Uterus (tissue), 7 donors: ENCODE data around the genes NUDT13, MSS51, USP54 and CHCHD1.

DNA sequence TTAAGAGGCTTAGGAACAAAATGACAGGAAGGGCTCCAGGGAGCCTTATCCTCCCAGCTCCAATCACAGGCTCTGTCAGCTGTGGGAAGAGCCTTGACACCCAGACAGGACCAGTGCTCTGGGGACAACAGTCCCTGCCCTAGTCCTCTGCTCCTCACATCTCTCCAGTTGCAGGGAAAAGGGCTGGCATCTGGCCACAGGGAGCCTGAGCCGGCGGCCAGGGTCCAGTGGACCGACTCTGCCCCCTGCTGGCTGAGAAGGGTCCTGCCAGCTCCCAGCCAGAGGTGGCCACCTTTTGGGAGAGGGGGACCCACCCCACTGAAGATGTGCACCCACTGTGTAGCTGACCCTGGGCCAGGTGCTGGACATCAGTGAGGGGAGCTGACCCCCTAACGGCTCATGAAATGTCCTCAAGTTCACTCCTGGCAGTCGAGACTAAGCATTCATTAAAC, 17.6 kb downstream of the DNAJB12 start:
- PRO-cap, 4 experiments: peak in 1 of 4 experiments; most common minus-strand start position 170 of the sequence (in 1)
- RAMPAGE, long total RNA, 2 experiments: no peak in any of the 2 experiments
- RRBS: no CpG with 5 or more reads among the region's 5 CpGs

DNA sequence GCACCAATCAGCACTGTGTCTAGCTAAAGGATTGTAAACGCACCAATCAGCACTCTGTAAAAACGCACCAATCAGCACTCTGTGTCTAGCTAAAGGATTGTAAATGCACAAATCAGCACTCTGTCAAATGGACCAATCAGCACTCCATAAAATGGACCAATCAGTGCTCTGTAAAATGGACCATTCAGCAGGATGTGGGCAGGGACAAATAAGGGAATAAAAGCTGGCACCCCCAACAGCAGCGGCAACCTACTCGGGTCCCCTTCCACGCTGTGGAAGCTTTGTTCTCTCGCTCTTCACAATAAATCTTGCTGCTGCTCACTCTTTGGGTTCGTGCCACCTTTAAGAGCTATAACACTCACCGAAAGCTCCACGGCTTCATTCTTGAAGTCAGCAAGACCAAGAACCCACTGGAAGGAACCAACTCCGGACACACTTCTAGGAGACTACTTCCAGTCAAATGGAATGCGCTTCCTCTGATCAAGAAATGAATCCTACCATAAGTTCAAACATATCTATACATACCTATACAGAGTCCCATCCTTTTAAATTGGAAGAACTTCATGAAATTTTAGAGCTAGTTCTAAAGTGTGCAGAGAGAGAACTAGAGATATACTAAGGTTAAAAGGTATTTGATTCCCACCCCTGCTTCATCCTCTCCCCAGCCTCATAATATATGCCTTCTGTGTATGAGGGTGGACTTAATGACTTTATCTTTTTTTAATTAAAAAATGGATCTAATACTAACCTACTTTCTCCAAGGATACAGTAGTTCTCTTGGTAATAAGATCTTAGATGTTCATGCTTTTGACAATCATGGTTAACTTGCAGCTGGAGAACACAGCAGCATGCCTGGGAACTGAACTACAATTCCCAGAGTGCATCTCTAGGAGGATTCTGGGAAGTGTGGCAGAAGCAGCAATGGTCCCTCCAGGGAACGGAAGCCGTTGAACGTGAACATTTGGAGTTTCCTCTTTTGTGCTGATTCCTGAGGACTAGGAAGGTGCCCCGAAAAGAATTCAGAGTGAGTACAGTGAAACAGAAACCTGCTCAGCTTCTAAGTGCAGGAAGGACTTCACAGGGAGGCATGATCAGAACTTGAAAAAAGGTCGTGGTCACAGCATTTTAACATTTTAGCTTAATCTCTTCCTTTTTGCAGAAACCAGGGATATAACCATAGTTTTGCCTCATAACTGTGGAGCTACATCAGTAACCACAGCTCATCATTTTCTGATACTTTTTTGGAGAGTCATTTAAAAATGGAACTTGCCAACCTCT, at the start of gene NUDT13:
TSS of gene NUDT13 (plus strand) at position 912 of the 1,278 bp plus-strand sequence.
- PRO-cap, 4 experiments: peak in 4 of 4 experiments; most common plus-strand start position 912 of the sequence (in 2)
- RAMPAGE, long total RNA, 2 experiments: start-site peak on the plus strand in 1 of 2 experiments, centred at position 944 of the sequence, 56 reads per replicate
- RRBS: no CpG with 5 or more reads among the region's 16 CpGs

GRCh38 chr10:73113660-73113861, 3.3 kb downstream of the NUDT13 start:
- PRO-cap, 4 experiments: no peak in any of the 4 experiments
- RAMPAGE, long total RNA, 2 experiments: no peak in any of the 2 experiments
- RRBS: no CpG with 5 or more reads among the region's 1 CpG

- PRO-cap, 4 experiments: no peak in any of the 4 experiments
- RAMPAGE, long total RNA, 2 experiments: no peak in any of the 2 experiments
- RRBS: no CpG with 5 or more reads among the region's 12 CpGs
Measured at GRCh38 chr10:73244804-73245644, 2.0 kb downstream of the DNAJC9 start.

DNA sequence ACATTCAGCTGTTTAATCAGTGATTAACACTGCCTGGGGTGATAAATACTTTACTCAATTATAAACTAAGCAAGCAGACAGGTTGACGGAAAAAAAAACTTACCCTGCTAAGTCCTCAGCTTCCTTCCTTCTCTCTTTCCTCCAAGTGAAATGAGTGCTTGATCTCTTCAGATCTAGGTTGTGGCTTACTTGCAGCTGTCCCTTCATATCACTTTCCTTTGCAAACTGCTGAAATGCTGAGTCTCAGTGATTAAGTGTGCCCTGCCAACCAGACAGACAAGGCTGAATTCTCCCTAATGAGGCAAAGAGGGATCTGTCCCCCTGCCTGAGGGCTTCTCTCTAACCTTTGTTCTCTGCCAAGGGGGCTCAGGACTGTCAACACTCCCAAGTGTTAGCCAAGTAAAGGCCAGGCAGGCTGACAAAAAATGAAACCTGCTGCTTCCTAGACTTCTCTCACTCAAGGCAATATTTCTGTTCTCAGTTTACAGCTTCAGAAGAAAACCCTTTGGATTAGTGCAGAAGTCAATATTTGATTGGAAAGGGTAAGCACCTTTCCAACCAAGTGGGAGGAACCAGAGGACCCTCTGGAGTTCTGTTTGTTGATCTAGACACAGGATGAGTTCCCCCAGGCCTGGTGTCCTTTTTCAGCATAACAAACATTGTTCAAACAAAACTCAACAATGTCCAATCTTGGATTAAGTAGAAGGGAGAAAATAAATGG, at the start of gene MSS51:
TSS of gene MSS51 (minus strand) at position 152 of the 721 bp plus-strand sequence.
- PRO-cap, 4 experiments: no peak in any of the 4 experiments
- RAMPAGE, long total RNA, 2 experiments: no peak in any of the 2 experiments
- RRBS: no CpG with 5 or more reads among the region's 1 CpG

DNA sequence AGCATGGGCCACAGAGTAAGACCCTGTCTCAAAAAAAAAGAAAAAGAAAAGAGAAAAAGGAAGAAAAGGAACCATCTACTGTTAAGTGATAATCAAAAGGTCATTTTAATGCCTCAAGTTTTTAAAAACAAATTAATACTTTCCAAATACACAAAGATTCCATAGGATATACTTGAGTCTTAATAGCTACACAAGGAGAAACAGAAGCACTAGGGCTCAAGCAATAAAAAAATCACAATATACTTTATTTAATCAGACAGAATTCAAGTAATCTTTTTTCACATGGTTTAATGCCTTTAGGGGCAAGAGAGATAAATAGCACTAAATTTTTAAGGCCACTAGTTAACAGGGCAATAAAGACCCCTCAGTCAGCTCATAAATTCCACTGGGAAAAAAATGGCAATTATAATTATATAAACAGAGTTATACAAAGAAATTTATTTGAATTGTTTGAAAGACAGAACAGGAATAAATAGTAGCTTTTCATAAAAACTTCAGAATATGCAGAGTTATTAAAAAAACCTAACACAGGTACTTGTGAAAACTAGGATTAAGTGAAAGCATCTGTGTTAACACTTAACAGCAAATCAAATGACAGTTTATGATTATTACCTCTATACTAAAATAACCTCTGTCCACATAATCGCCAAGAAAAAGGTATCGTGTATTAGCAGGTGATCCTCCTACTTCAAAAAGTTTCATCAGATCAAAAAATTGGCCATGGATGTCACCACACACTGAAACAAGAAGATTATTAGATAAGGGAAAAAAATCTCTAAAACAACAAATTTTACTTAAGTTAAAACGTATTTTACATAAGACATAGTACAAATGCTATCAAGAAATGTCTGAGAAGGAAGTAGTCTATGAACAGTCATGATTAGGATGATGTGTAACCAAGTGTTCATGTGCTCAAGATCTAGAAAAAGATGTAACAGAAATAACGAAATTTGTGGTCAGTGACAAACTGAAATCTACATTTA, 17.6 kb downstream of the PPP3CB start:
- PRO-cap, 4 experiments: no peak in any of the 4 experiments
- RAMPAGE, long total RNA, 2 experiments: no peak in any of the 2 experiments
- RRBS: no CpG with 5 or more reads among the region's 4 CpGs

DNA sequence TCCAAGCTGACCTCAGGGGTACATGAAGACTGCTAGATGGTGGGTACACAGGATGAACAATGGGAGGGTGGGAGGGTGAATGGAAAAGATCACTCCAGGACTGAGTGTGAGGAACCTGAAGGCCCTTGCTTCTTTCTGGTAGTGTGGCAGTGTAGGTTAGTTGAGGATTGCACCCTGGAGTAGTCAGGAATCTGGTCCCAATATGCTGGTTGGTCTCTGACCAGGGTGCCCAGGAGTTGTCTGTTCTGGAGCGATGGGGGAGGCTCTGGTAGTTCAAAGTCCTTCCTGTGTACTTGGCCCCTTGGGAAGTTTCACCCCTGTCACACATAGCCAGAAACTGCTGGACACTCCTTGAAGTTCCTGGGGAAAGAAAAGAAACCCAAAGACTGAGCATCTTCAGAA, 3.0 kb upstream of the PPP3CB start:
- PRO-cap, 4 experiments: no peak in any of the 4 experiments
- RAMPAGE, long total RNA, 2 experiments: no peak in any of the 2 experiments
- RRBS: no CpG with 5 or more reads among the region's 1 CpG

DNA sequence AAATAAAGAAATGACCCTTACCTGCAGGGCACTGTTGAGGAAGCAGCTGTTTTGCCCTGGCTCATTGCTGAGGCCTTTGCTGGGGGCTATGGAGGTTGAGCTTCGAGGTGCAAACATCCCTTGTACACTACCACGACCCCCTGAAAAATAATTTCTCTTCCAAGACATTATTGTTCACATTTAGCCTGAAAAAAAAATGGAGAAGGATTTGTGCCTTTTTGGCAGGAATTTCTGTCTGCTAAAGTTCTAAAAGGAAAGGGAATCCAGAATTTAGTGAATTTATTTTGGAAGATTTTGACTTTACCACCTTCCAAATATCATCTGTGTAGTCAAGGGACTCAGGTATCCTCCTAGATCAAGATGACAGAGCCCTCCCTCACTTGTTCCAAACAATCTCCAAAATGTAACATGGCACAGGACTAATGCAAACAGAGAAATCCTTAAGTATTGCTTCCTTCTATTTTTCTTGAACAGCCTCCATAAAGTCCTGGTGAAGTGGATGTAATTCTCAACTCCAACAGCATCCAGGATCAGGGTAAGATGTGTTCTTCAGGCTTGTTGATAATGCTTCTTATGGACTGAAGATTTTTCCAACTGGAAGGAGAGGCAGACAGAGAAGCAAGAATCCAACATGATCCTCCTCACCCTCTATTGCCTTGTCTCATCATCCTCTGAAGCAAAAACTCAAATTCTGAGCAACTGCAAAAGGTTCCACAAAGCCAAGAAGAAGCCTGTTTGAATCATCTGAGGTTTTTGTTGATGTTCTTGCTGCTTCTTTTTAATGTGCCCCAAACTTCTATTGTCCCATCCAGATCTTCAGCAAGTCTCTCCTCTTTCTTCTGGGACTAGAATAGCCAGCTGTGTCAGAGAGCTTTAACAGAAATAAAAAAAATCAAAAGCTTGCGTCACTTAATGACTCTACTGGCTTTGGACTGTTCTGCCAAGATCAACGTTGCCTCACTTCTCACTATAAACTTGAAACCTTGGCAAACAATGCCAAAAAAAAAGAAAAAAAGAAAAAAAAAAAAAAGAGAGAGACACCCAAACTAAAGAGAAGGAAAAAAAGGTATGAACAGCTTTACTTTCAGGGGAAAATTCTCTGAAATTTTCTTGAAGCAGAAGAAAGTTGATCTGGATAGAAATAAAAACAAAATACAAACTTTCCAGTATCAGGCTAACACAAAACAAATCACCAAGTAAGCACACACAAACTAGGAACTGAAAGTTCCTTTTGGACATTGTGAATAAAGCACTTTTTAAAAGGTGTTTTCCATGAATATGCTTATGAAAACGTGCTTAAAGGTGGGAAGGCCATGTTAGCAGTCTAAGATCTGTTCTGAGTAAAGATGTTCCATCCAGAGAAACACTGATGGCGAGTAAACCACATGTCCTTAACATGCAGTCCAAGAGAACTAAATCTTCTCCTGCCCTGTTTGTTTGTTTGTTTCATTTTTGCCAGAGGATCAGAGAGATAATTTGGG, 15.1 kb downstream of the USP54 start:
- PRO-cap, 4 experiments: peak in 4 of 4 experiments; most common plus-strand start position 912 of the sequence (in 1); most common minus-strand start position 847 of the sequence (in 4)
- RAMPAGE, long total RNA, 2 experiments: no peak in any of the 2 experiments
- RRBS: no CpG with 5 or more reads among the region's 6 CpGs

- PRO-cap, 4 experiments: peak in 3 of 4 experiments; most common plus-strand start chr10:73591425 (in 1); most common minus-strand start chr10:73591468 (in 2)
- RAMPAGE, long total RNA, 2 experiments: start-site peak on the minus strand in 1 of 2 experiments, at chr10:73591318-73591443 at its widest, 9 reads per replicate
- RRBS: no CpG with 5 or more reads among the region's 6 CpGs
Measured at GRCh38 chr10:73591161-73591868, at the start of gene USP54. TSS of gene USP54 (minus strand) at chr10:73591342.

- PRO-cap, 4 experiments: peak in 2 of 4 experiments; most common plus-strand start chr10:73601808 (in 1); most common minus-strand start chr10:73601587 (in 1)
- RAMPAGE, long total RNA, 2 experiments: no peak in any of the 2 experiments
- RRBS: no CpG with 5 or more reads among the region's 3 CpGs
Measured at GRCh38 chr10:73601388-73602095, 10.4 kb upstream of the USP54 start.

GRCh38 chr10:73650744-73651390, 5.0 kb downstream of the SYNPO2L start:
- PRO-cap, 4 experiments: no peak in any of the 4 experiments
- RAMPAGE, long total RNA, 2 experiments: no peak in any of the 2 experiments
- RRBS: no CpG with 5 or more reads among the region's 5 CpGs

DNA sequence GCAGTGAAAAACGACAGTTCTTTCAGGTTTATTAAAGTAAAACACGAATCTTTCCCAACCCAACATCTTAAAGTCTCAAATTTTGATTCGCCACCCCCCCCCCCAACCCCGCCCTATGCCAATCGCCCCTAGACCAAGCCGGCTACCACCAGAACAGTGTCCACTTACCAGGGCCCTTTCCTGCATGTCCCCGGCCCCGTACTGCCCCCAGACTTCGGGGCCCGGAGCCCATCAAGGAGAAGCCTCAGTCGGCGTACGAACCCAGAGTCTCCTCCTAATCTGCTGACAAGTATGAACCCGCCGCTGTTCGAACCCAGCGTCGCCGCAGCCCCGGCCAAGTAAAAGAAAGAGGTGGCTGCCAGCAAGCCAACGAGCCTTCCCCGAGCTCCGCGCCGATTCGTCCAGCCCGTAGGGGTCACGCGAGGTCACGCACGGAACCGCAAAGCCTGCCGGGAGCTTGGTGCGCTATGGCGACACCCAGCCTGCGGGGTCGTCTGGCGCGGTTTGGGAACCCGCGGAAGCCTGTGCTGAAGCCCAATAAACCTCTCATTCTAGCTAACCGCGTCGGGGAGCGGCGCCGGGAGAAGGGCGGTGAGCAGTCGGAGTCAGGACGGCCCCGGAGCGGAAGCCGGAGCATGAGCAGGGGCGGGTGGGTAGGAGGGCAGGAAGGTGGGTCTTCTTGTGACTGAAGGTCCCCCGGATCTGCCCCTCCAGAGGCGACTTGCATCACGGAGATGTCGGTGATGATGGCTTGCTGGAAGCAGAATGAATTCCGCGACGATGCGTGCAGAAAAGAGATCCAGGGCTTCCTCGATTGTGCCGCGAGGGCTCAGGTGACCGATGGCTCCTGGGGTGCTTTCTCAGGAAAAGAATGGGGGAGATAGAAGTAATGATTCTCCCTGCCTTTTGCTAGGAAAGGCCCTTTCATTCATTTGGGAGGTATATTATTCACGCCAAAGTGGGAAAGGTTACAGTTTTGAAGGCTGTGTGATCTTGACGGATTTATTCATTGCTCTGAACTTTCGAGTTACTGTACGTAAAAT, at the start of gene CHCHD1:
TSS of gene CHCHD1 (plus strand) at position 440 of the 1,043 bp plus-strand sequence.
- PRO-cap, 4 experiments: peak in 4 of 4 experiments; most common plus-strand start position 442 of the sequence (in 4); most common minus-strand start position 345 of the sequence (in 3)
- RAMPAGE, long total RNA, 2 experiments: start-site peak on the plus strand in 2 of 2 experiments, centred at position 458 of the sequence, 50 to 213 reads per replicate
- RRBS: 3% methylated on average over 25 of the region's 70 CpGs

DNA sequence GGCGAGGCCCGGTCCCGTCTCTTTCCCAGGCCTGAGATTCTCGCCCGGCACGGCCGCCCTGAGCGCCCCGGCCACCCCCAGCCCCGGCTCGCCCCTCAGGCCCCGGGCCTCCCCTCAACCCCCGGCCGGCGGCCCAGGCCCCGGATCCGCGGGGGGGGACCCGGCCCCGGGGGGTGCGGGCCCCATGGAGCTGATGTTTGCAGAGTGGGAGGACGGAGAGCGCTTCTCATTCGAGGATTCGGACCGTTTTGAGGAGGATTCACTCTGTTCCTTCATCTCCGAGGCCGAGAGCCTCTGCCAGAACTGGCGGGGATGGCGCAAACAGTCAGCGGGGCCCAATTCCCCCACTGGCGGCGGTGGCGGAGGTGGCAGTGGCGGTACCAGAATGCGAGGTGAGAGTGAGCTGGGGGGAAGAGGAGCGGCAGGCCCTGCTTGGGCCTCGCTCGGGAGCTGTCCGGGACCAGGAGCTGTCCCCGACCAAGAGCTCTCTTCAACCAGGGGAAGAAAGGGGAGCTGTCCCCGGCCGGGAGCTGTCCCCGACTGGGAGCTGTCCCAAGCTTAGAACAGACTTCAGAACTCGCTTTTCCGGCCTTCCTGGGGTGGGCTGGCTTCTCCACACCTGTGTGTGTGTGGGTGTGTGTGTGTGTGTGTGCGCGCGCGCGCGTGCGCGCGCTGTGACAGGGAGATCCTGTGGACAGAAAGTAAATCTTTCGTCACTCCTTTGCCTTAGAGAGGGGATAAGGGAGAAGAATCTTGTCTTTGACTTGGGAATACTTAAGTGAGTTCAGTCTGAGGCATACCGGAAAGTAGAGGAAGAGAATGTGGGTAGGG, 504 bp downstream of the ZSWIM8 start:
- PRO-cap, 4 experiments: no peak in any of the 4 experiments
- RAMPAGE, long total RNA, 2 experiments: start-site peak on the plus strand in 1 of 2 experiments, centred at position 199 of the sequence, 5 reads per replicate
- RRBS: 2% methylated on average over 11 of the region's 57 CpGs

DNA sequence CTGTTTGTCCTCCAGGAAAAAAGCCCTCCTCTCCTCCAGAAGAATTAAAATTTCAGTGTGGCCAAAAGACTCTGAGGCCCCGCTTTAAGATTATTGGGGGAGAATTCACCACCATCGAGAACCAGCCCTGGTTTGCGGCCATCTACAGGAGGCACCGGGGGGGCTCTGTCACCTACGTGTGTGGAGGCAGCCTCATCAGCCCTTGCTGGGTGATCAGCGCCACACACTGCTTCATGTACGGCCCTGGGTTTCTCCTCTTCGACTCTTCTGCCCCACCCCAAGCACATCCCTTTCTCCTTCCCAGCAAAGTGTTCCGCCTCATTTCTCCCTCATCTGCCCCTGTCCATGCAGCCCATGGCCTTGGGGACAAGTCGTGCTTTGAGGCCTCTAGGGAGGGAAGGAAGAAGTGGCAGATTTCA, 2.6 kb downstream of the PLAU start:
- PRO-cap, 4 experiments: no peak in any of the 4 experiments
- RAMPAGE, long total RNA, 2 experiments: no peak in any of the 2 experiments
- RRBS: no CpG with 5 or more reads among the region's 10 CpGs

GRCh38 chr10:73937554-73938177, 26.7 kb downstream of the PLAU start:
- PRO-cap, 4 experiments: peak in 1 of 4 experiments; most common minus-strand start chr10:73938051 (in 1)
- RAMPAGE, long total RNA, 2 experiments: no peak in any of the 2 experiments
- RRBS: no CpG with 5 or more reads among the region's 4 CpGs

- PRO-cap, 4 experiments: no peak in any of the 4 experiments
- RAMPAGE, long total RNA, 2 experiments: no peak in any of the 2 experiments
- RRBS: no CpG with 5 or more reads among the region's 11 CpGs
Measured at GRCh38 chr10:73965228-73965615, 32.7 kb upstream of the VCL start.

- PRO-cap, 4 experiments: peak in 4 of 4 experiments; most common plus-strand start chr10:73966377 (in 4); most common minus-strand start chr10:73966176 (in 4)
- RAMPAGE, long total RNA, 2 experiments: no peak in any of the 2 experiments
- RRBS: no CpG with 5 or more reads among the region's 22 CpGs
Measured at GRCh38 chr10:73965616-73966839, 31.9 kb upstream of the VCL start.

- PRO-cap, 4 experiments: no peak in any of the 4 experiments
- RAMPAGE, long total RNA, 2 experiments: no peak in any of the 2 experiments
- RRBS: no CpG with 5 or more reads among the region's 5 CpGs
Measured at GRCh38 chr10:73991800-73992113, 6.2 kb upstream of the VCL start.

- PRO-cap, 4 experiments: no peak in any of the 4 experiments
- RAMPAGE, long total RNA, 2 experiments: no peak in any of the 2 experiments
- RRBS: no CpG with 5 or more reads among the region's 3 CpGs
Measured at GRCh38 chr10:74190087-74190533, 39.1 kb downstream of the ADK start.

- PRO-cap, 4 experiments: peak in 1 of 4 experiments; most common plus-strand start chr10:74418404 (in 1); most common minus-strand start chr10:74418360 (in 1)
- RAMPAGE, long total RNA, 2 experiments: no peak in any of the 2 experiments
- RRBS: no CpG with 5 or more reads among the region's 3 CpGs
Measured at GRCh38 chr10:74418071-74418594, 267.1 kb downstream of the ADK start.